Endothelial cell (in vitro differentiated cells): ENCODE data around the genes SLC15A5, CAPZA3 and PLEKHA5.

- PRO-cap, result no peak
Measured at GRCh38 chr12:14384909-14385646, 19.6 kb downstream of the ATF7IP start.

- PRO-cap, result no peak
Measured at GRCh38 chr12:14793051-14793435, 10.2 kb downstream of the WBP11 start.

GRCh38 chr12:14928835-14929539, 9.3 kb downstream of the ERP27 start:
- PRO-cap, result no peak

DNA sequence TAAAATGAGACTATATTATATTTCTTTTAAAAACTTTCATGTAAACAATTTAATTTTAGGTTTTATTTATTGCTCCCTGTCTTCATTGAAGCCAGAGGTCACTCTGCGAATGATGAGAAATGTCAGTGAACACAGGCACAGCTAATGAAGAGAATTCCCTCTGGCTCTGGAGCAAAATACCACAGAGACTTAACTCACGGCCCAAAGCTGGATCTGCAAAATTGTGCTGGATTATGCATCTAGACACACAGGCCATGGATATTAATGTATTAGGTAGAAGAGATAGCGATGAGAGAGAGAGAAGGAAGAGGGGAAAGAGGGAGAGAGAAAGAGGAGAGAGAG, 3.9 kb downstream of the ARHGDIB start:
- PRO-cap, result no peak

DNA sequence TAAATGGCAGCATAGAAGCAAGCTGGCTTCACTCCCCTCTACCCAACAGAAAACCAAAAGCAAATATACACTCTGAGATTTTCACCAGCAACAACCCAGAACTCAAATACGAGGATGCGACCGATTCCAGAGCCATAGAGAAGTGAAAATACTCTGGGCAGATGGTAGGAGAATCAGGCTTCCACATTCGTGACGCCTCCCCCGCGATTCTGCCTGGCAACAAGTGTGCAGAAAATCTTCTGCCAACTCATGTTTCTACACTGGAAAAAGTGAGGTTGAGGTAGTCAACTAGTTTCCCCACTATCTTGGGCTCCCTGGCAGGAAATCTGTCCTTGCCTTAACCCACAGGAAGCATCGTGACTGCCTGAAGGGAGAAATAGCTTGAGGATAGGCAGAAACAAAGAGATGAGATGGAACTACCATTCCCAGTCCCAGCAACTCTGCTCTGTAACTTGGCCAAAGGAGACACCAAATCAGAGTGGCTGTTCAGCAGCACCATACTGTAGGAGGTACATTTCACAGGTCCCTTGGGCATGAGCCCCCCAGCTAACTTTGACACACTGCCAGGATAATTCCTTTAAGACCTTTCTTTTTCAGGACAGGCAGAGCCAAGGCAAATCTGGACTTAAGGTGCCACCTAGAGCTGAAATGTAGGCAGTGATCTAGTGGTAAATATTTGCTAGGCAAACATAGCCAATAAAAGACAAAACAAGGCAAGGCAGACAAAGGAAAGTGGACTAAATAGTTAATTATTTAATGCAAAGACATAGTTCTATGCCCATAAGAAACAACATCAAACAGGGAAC, 205.0 kb downstream of the PTPRO start:
- PRO-cap, result no peak

DNA sequence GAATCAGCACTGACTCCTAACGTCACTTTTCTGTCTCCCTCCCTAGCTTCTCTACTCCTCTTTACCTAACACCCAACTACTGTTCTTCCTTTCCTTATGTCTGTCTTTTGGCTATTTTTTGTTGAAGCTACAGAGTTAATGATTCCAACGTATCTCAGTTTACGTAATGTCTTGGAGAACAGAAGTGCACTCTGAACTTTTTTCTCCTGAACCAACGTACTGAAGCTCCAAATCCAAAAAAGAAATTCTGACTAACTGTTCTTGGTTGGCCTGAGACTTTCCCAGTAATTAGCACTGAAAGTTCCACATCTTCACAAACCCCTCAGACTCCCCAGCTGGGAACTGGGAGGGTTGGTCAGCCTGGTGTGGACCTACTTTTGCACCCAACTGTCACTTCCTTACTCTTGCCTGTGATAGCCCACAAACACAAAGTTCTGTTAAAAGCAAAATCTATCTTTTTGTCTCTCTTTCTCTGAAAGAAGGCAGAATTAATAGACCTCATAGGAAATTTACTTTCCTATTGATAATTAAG, 155.2 kb downstream of the EPS8 start:
- PRO-cap, result no peak

DNA sequence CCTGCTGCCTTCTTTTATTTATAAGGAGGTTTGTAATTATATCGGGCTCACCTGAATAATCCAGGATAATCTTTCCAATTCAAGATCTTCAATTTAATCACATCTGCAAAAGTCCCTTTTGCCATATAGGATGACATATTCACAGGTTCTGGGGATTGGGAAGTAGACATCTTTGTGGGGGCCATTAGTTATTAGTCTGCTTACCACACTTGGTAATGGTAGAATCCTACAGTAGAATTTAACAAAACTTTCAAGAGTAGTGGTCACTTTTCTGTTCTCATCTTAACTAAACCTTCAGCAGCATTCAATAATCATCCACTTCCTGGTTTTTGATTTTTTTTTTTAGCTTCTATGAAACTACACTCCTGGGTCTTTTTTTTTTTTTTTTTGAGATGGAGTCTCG, 6.3 kb upstream of the DERA start:
- PRO-cap, result no peak

GRCh38 chr12:15995079-15996221, 84.3 kb downstream of the DERA start:
- PRO-cap, result no peak

DNA sequence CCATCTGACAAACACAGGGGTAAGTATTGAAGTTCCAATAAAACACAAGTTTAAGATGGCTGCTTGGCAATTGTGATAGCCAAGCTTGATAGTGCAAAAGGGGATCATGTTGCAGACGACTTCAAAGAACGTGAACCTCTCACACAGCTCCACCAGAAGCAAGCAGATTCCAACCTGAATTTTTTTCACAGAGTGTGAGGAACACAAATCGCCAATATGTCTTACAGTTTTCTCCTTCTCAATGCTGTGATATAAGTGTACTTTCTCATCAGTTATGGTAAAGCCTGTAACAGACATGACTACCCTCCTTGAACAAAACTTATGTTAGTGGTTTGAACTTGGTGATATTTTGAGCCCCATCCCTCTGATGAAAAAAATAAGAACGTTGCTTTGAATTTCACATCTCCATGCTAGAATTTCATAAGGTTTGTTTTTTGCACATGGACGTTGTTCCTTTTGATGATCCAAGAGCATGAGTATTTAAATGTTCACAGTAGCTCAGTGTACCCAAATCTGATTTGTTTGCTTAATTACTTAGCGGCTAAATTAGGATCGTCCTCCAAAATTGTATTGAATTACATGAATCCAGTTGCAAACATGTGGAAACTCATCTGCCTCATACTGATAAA, at the start of gene SLC15A5:
Gene SLC15A5, minus strand, starts transcription at position 297 of the 629 bp plus-strand sequence.
- PRO-cap, result no peak

DNA sequence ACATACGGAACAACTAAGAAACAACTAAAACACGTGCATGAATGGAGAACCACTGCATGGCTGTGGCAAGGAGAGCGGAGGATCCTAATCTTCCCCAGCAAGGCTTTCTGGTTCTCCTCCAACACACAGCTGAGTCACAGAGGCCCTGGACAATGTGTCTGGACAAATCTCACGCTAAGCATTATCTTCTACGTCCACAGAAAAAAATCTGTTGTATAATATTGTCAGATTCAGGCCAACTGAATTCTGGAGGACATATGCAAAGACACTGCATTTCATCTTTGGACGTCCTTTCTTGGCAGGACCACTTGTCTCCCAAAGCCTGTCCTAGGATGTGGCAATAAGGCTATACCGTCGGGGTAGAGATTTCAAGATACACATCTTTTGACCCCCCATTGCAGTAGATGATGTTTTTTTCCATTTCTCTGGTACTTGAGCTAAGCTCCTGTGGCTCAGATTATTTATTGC, 19.6 kb downstream of the LMO3 start:
- PRO-cap, result no peak

GRCh38 chr12:16599107-16599462, 6.9 kb downstream of the LMO3 start:
- PRO-cap, result no peak

GRCh38 chr12:18148867-18149455, 59.0 kb upstream of the RERGL start:
- PRO-cap, result no peak

GRCh38 chr12:18737853-18738418, at the start of gene CAPZA3:
Gene CAPZA3 (plus strand): TSS chr12:18738119.
- PRO-cap, result no peak

DNA sequence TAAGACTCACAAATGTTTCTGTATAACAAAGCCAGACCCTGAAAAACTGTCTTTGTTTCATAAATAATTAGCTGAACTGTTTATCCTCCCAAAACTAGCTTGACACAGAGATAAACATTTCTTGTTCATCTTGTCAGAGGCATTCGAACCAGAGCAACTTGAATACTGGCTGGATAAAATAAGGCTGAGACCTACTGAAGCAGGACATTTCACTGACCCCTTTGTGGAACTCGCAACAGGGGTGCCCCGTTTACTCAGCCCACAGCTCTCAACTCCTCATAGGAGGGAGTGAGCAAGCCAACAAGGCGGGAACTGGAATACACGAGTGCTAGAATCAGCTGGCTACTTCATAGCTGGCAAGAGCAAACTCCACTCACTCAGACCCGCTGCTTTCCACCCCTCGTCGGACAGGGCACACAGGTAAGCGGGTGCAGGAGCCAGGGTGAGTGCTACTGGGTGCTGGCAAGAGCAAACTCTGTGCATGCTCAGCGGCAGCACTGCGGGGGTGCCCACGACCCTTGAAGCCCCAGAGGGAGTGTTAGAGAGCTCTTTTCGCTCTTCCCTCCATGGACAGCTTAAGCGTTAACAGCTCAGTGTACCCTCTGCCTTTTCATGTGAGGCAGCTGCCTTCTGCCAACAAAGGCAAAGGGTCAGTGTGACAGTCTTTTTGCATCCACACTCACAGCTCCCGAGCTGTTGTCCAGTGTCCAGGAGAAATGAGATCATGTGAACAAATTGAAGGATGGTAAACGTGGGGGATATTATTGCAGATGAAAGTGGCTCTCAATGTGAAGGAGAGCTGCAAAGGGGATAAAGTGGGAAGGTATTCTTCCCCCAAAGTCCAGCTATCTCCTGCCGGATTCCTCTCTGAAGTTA, 15.7 kb downstream of the CAPZA3 start:
- PRO-cap, result no peak

- PRO-cap, result bidirectional peak, plus-strand start at chr12:19129769, minus-strand start at chr12:19129404; bidirectional peak, plus-strand start at chr12:19130145, minus-strand start at chr12:19130028
Measured at GRCh38 chr12:19129105-19130310, at the start of gene PLEKHA5. Gene PLEKHA5 (plus strand): TSS chr12:19129733.

GRCh38 chr12:19322224-19322921, 116.9 kb upstream of the AEBP2 start:
- PRO-cap, result no peak

DNA sequence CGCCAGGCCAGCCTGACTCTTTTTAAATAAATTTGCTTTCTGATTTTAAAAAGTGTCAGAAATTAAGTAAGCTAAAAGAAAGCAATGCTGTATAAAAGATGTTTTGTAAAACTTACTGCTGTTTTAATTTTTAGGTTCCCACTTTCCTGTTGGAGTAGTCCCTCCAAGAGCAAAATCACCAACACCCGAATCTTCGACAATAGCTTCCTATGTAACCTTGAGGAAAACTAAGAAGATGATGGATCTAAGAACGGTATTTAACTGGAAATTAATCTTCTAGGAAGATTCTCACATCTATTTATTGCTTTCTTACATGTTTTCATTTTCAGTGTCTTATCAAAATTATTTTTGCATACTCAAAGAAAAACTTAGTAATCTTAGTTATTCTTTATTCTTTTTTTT, 85.5 kb upstream of the AEBP2 start:
- PRO-cap, result no peak

GRCh38 chr12:19412840-19413391, 26.4 kb upstream of the AEBP2 start:
- PRO-cap, result no peak

GRCh38 chr12:19552460-19552738, 113.1 kb downstream of the AEBP2 start:
- PRO-cap, result no peak

- PRO-cap, result no peak
Measured at GRCh38 chr12:19591366-19592190, 152.3 kb downstream of the AEBP2 start.